Non-pigmented ciliary epithelial cell (primary cell): Measurements from ENCODE around the gene MGRN1.

- RRBS = 2% methylated on average over 82 of the region's 100 CpGs
Measured at GRCh38 chr16:4624704-4625551, at the start of gene MGRN1. MGRN1 (plus strand) TSS chr16:4624826.

GRCh38 chr16:4692550-4693270 is 652 bp upstream of the NUDT16L1 start:
- RRBS = 10% methylated on average over 5 of the region's 27 CpGs

GRCh38 chr16:4924667-4925337 is 12.1 kb downstream of the PPL start:
- RRBS = no CpG with 5 or more reads among the region's 12 CpGs

- RRBS = 3% methylated on average over 34 of the region's 98 CpGs
Measured at GRCh38 chr16:5032570-5033751, 774 bp downstream of the NAGPA start.

DNA sequence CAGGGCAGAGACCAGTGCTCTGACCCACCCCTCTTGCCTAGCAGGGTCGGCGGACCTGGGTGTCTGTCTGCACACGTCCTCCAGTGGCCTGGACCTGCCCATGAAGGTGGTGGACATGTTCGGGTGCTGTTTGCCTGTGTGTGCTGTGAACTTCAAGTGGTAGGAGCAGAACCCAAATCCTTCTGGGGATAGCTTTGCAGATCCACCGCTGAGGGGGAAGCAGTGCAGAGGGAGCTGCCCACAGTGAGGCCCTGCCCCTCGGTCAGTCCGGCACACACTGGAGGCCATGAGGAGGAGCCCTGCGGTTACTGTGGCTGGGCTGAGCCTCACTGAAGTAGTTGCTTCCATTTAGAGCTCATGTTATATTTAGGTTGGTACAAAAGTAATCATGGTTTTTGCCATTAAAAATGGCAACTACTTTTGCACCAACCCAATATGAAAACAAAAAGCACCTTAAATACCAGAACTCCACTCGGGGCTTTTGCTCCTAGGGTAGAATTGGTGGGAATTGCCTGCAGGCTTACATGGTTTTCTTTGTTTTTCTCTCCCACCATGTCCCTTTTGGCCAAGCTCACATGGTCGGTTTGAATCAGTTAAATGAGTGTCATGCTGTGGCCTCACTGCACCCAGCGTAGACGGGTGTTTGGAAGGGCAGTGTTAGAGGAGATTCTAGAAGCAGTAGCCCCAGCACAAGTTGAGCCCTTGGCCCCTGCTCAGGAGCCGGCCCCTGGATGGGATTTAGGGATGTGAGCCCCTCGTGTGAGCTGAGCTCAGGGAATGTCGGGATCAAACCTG is 11.1 kb downstream of the ALG1 start:
- RRBS = no CpG with 5 or more reads among the region's 15 CpGs

GRCh38 chr16:5089915-5090942 is 7.4 kb downstream of the EEF2KMT start:
- RRBS = no CpG with 5 or more reads among the region's 36 CpGs

- RRBS = no CpG with 5 or more reads among the region's 10 CpGs
Measured at GRCh38 chr16:5134758-5135389, 37.3 kb upstream of the EEF2KMT start.

GRCh38 chr16:6726478-6726930 is 707.7 kb downstream of the RBFOX1 start:
- RRBS = no CpG with 5 or more reads among the region's 3 CpGs

DNA sequence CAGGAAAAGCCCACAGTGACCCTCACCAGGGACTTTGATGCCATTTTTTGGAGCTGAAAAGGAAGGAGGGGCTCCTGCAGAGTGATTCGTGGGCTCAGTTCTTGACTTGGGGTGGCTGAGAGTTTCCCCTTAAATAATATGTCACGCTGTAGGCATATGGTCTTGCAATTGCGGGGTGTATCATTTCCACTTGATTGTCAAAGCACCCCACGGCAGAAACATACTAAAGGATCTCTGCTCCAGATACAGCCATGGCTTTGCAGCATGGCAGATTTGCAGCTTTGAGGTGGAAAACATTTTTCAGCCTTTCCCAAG is 1238.4 kb downstream of the TMEM114 start:
- RRBS = no CpG with 5 or more reads among the region's 4 CpGs

- RRBS = no CpG with 5 or more reads among the region's 7 CpGs
Measured at GRCh38 chr16:8547913-8548286, 42.4 kb downstream of the TMEM114 start.

- RRBS = no CpG with 5 or more reads among the region's 11 CpGs
Measured at GRCh38 chr16:8567770-8568154, 22.5 kb downstream of the TMEM114 start.

DNA sequence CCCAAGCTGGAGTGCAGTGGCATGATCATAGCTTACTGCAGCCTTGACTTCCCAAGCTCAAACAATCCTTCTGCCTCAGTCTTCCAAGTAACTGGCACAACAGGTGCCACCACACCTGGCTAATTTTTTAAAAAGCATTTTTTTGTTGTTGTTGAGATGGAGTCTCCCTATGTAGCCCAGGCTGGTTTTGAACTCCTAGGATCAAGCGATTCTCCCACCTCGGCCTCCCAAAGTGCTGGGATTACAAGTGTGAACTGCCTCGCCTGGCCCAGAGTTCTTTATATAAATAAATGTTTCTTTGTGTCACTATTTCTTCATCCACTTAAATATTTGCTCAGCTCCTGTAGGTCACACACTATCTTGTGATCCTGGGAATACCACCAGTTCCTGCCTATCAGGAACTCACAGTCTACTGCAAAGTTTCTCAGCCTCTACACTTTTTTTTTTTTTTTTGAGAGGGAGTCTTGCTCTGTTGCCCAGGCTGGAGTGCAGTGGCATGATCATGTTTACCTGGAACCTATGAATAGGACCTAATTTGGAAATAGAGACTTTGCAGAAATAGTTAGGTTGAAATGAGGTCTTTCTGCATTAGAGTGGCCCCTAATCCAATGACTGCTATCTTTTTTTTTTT is 6.7 kb downstream of the ABAT start:
- RRBS = no CpG with 5 or more reads among the region's 3 CpGs

- RRBS = no CpG with 5 or more reads among the region's 6 CpGs
Measured at GRCh38 chr16:8818726-8819293, 21.2 kb downstream of the PMM2 start.

DNA sequence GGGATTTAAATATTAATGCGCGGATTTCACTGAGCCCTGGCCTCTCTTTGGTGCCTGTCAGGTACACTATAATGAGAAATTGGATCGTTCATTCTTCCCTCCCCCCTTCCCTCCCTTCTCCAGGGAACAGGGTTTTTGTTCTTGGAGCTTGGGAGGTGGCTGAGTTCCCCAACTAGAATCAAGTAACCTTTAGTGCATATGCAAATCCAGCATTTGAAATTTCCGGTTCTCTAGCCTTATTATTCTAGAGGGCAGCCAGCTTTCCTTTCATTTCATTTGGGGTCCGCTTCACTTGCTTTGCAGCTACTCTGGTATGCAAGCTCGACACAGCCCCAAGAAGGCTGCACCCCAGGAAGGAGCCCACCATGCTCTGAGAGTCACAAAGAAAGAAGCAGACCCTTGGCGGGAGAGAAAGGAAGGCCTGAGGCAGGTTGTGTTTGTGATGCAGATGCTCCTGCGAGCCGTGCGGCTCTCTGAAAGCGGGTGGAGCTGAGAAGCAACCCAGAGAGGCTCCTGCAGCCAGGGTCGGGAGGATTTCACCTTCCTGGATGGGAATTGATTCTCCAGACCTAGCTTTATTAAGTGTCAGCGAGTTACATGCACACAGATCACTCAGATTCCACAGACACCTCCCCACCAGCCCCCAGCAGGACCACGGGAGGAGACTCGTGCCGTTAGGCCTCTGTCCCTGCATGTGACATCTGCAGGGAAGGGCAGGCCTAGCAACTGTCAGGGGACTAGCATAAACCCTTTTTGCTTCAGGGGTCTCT is 34.4 kb downstream of the PMM2 start:
- RRBS = no CpG with 5 or more reads among the region's 16 CpGs

DNA sequence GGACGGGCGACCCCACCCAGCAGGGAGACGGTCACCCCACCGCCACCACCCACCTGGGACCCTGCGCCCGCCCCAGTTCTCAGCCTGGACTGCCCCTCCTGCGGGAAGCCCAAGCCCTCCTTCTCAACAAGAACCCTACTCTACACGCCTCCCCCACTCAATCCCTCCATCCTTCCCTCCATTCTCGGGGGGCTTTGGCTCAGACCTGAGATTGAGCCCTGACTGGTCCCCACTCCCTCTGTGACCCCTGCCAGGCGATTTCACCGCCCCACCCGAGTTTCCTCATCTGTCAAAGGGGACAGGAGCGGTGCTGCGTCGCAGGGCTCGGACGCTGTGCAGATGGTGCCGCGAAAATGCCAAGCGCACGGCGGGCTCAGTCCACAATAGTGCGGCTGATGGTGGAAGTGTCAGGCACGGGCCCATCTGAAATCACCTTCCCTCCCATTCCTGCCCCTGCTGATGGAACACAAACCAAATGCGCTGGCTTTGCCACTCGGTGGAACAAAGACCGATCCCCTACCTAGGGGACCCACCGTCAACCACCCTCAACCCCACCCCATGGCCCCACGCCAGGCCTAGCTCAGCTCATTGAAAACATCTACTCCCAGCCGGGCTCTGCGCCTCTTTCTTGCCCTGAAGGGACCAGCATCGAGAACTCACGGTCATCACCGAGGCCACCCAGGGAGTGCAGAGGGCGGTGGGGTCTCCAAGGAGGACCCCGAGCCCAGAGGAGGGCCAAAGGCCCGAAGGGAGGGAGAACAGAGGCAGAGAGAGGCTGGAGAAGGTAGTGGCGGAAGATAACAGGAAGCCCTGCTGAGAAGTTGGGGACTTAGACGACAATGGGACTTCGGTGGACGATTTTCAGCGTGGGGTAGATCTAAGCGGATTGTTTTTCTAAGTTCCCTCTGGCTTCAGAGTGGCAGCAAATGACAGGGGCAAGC is 1.5 kb downstream of the CARHSP1 start:
- RRBS = no CpG with 5 or more reads among the region's 43 CpGs

DNA sequence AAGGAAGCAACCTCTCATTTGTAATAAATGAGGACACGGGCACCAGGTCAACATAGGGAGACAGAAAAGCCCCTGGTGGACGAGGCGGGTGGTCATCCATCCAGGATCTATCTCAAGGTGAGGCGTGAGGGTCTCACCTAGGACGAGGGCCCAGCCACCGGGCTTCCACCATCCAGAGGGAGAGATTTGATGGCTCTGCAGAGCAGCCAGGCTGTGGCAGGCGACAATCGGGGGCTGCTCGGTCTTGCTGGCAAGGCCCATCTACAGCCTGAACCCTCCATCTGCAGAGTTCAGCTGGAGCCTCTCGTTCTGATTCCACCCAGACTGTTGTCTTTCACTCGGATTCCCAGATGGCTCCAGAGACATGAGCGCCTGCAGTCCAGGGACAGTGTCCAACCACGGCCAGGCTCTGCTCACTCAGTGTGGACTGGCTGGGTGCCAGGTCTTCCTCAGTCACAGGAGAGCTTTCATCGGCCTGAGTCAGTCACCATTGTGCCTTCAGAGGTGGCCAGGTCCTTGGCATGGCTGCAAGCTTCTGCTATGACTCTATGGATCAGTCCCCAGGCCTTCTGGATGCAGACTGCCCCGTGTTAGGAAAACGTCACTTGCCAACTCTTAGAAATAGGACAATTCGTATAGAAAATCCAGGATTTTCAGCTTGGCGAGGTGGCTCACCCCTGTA is 5.9 kb downstream of the LITAFD start:
- RRBS = no CpG with 5 or more reads among the region's 18 CpGs

DNA sequence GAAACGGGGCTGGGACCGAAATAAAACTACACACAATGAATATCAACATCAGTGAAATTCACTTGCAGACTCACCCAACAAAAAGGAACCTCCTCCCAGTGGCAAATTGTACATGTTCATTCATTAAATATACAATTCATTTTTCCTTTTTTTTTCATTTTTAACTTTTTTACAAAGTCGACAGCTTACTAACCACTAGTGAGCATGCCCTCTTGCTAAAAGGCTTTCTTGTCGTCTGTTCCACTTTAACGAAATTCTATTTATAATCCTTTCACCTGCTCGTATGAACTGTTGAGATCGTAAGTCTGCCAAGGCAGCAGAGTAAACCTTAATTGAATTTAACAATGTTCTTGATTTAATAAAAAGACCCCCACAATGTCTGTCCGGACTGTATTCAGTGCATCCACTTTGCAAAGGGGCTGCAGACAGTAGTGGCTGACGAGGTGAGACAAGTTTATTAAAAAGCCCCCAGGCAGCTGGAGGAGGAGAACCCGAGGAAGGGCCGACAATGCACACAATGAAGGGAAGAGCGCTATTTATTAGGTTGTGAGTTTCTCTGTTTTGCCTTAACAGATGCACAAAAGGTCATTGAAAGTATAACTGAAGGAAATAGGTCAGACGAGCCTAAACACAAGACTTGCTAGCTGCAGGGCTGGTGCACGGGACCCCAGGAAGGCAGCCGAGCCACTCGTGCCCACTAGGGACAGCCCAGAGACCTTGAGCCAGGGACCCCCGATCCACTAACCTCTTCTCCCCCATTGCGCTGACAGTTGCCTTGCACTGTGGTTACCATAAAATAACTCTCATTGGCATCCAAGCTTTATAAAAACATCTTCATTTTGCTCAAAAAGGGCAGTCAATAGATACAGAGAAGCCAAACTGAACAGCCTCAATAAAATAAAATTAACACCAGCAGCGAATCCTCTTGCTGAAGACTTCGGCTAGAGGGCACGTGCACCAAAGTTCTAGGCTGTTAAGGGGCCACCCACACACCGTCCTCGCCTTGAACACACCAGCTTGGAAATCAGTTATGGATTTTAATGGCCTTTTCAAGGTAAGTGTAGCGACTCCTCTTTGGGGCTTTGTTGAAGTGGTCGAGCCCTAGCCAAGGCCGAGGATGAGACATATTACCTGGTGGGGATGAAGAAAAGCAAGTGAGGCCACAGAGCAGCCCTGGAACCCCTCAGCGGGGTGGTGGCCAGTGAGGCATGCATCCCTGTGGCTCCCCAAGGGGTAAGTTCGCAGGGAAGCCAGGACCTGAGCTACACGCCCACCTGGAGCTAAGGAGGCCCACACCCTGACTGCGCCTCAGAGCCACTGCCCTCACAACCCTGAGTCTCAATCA is 11.3 kb downstream of the LITAFD start:
- RRBS = no CpG with 5 or more reads among the region's 30 CpGs

- RRBS = no CpG with 5 or more reads among the region's 4 CpGs
Measured at GRCh38 chr16:8918163-8918660, 36.1 kb downstream of the LITAFD start.

DNA sequence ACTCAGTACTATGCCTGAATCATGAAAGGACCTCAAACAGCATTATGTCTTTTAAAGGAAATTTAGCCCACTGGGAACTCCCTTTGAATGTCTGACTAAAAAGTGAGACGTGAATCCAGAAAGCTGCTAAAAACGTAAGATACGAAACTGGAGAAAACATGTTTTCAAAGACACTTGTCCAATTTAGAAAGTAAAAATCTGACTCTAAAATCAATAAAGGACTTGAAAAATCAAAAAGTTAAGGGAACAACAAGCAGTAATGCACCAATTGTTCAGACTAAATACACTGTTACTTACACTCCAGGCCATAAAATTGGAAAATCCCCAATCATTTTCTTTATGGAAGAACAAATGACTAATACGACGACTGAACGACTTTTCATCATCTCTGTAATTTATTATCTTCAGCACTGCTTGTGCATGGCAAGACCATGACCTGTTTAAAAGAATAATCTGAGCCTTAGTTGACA is 38.7 kb downstream of the LITAFD start:
- RRBS = no CpG with 5 or more reads among the region's 6 CpGs